Heart (tissue), 3 donors: Measurements from ENCODE around the genes KRTAP6-1, KRTAP21-1 and KRTAP8-1.

DNA sequence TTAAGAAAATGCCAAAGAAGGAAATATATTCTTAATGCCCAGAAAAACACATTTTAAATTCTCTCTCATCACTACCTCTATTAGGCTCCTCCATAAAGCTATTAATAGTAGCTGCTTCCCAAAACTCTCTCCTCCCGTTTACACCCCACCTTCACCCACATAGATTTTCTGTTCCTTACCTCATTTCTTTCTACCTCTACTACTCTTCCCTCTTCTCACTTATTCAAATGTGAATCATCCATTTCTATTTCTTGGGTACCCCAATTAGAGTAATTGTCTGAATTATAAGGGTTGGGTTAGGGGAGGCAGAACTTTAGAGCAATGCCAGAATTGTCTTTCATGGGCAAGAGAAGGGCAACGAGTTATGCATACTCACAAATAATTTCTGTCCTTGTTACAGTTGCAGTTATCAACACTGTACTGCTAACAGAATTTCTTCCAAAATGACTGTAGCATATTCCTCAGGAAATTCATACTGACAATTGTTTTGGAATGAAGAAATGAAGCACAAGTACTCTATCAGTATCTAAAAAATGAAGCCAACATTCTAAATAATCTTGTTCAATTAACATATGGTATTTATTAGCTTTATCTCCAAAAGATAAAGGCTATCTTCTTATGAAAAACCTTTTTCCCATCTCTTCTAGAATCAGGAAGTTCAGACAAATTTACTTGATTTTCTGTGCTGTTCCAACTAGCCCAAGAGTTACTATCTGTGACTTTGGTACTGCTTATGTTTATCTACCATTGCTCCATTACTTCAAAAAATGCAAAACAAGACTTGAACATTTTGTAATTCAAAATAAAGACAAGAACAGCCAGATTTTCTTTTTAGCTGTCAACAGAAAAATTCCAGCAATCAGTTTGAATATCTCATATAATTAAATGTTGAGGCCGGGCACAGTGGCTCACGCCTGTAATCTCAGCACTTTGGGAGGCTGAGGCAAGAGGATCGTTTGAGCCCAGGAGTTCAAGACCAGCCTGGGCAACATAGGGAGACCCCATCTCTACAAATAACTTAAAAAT lies 81.3 kb downstream of the N6AMT1 start:
- RAMPAGE, long total RNA, 2 experiments, result no peak in any of the 2 experiments

- RAMPAGE, long total RNA, 2 experiments, result no peak in any of the 2 experiments
These were observed 19.3 kb downstream of the N6AMT1 start for GRCh38 chr21:28865809-28866284.

DNA sequence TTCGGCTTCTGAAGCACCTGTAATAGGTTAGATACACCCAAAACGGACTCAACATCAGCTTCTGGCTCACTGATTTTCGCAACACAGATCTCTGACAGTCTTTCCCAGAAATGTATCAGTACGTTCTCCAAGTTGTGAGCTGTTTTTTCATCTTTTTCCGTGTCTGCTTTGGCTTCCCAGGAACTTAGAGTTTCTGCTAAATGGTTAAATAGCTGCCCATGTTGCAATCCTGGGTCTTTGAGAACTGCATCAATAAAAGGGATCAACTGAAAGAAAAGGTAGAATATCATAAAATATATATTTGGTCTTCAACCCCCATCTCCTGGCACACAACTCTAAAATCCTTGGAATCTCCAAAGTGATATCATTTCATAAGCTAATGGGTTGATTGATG lies 25.8 kb downstream of the LTN1 start:
- RAMPAGE, long total RNA, 2 experiments, result no peak in any of the 2 experiments

DNA sequence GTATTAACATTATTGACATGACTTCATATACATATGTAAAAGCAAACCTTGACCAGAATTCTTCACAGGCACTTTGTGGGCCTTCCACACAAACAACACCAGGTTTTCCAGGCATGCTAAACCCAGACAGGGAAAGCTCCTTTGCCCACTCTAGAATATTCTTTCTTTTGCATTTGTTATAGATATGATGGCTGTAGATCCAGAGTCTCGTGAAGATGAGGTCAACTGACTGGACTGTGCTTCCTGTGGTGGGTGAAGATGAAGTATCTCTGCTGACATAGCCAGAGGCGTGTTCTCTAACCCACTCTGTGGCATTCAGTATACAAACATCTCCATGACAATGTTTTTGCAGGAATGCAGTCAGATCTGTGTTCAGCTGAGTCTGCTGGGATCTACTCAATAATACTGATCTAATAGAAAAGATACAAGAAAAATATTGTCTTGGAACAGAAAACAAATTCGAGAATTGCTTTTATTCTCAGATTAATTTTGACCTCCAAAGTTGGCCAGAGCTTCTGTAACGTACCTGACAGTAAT lies 11.4 kb downstream of the RWDD2B start:
- RAMPAGE, long total RNA, 2 experiments, result no peak in any of the 2 experiments

DNA sequence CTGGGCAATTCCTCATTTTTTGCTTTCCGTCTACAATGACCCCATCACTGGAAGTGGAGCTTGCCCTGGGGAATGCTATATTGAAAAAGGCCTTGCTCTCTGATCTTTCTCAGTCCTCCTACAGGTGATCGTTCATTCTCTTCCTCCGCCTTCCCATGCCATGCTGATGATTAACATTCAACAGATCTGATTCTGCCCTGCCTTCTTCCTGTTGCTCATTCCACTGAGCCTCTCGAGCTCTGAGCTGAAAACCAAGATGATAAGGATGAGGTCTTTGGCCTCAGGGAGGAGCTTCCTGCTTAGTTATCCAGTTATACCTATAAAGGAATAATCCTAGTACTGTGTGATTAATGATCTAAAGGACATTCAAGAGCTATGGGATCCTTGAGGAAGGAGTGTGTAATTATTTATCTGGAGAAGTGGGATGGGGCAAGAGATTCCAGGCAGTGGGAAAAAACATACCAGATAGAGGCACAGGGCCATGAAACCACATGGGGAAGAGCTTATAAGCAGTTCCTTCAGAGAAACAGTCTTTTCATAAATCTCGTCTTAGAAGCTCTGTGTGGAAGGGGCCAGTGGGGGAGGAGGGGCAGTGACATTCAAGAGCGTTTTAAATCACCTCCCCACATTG lies 25.2 kb upstream of the MAP3K7CL start:
- RAMPAGE, long total RNA, 2 experiments, result no peak in any of the 2 experiments

DNA sequence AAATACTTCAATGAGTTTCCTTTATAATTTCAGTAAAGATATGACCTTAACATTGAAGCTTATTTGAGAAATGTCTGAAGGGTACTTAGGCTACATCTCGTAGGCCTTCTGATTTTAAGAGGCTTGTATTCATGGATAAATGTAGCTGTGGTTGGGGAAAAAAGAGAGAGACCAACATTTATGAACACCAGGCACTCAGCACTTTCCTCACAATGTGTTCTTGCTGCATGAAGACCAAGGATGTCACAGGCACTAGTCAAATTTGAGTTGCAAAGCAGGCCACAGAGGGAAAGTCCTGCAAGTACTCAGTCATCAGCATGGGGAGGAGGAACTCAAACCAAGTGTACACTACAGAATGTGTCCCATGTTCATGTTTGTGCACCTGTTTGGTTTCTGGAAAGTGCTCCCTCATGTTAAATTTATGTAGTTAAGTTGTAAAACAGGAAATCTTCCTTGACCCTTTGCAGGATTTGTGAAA lies 8.7 kb upstream of the MAP3K7CL start:
- RAMPAGE, long total RNA, 2 experiments, result no peak in any of the 2 experiments

GRCh38 chr21:29195747-29196733 lies 65.6 kb downstream of the MAP3K7CL start:
- RAMPAGE, long total RNA, 2 experiments, result no peak in any of the 2 experiments

- RAMPAGE, long total RNA, 2 experiments, result no peak in any of the 2 experiments
These were observed 78.2 kb downstream of the MAP3K7CL start for GRCh38 chr21:29208460-29209245.

- RAMPAGE, long total RNA, 2 experiments, result no peak in any of the 2 experiments
These were observed 5.3 kb upstream of the BACH1 start for GRCh38 chr21:29293320-29293963.

GRCh38 chr21:29295261-29295814 lies 3.4 kb upstream of the BACH1 start:
- RAMPAGE, long total RNA, 2 experiments, result no peak in any of the 2 experiments

DNA sequence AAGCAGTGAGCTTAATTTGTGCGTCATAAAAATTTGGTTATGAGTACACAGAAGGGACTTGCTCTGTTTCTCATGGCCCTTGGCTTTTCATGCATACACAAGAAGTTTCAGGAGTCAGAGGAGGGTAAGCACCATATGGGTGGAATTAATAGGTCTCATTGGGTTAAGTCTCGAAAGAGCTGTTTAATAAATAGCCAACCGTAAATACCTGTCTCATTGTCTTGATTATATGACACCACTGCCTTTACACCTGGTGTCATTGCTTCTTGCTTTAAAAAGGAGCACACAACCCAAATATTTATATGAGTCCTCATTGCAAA lies 1.9 kb downstream of the BACH1 start:
- RAMPAGE, long total RNA, 2 experiments, result no peak in any of the 2 experiments

- RAMPAGE, long total RNA, 2 experiments, result no peak in any of the 2 experiments
These were observed 43.6 kb downstream of the BACH1 start for GRCh38 chr21:29341951-29343119.

GRCh38 chr21:29484656-29484855 lies 185.8 kb downstream of the BACH1 start:
- RAMPAGE, long total RNA, 2 experiments, result no peak in any of the 2 experiments

DNA sequence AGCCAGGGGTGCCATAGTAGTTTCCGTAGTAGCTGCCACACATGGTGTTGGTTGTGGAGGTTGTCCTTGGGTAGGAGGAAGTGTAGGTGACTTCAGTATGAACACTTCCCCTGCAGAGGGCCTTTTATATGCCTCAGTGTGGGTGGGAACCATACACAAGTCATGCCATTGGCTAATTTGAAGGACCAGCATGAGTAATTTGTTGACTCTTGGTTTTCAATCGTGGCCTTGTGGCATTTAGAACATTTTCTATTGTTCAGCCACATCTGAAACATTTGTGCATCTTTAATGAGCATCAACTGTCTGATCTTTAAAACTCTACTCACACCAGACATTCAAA lies at the start of gene KRTAP6-1:
Gene KRTAP6-1 (minus strand): TSS at position 69 of the 340 bp plus-strand sequence.
- RAMPAGE, long total RNA, 2 experiments, result no peak in any of the 2 experiments

DNA sequence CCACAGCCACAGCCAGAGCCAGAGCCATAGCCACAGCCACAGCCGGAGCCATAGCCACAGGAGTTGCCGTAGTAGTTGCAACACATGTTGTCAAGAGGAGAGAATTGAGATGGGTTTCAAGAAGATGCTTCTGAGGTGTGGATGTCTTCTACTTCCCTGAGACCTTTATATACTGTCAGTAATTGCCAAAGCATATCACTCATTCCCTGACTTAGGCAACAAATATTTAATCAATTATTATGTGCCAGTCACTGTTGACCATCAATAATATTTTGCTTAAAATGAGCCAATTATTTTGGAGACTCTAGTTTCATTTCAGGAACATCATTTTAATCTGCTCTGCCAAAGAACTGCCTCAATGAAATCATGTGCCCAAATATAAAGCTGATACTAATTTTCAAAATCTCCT lies at the start of gene KRTAP21-1:
Gene KRTAP21-1 (minus strand): TSS at position 136 of the 409 bp plus-strand sequence.
- RAMPAGE, long total RNA, 2 experiments, result no peak in any of the 2 experiments

GRCh38 chr21:30813112-30813461 lies at the start of gene KRTAP8-1:
TSS of gene KRTAP8-1 (minus strand) at chr21:30813274.
- RAMPAGE, long total RNA, 2 experiments, result no peak in any of the 2 experiments

- RAMPAGE, long total RNA, 2 experiments, result no peak in any of the 2 experiments
These were observed 97.3 kb upstream of the KRTAP19-8 start for GRCh38 chr21:31135530-31136012.

GRCh38 chr21:31146810-31147230 lies 108.5 kb upstream of the KRTAP19-8 start:
- RAMPAGE, long total RNA, 2 experiments, result no peak in any of the 2 experiments

DNA sequence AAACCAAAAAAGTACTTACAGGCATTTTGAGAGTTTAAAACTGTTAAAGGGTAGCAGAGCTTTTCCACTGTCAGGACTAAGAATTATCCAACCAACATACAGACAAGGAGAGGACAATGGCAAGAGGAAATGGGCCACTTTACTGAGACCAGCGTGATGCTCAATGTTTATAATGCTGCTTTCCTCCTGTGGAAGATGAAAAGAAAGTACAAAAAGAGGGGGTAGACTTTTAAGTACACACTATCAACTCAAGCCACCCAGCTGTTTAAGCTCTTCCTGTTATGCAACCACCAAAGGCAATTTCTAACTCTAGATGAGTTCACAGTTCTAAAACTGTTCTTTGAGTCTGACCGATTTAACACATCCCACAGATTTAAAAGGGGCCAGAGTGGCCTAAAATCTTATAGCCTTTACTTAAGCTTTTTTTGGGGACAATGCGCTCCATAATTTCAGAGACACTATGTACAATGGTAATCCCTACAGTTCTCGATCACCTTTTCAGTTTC lies 120.9 kb upstream of the KRTAP19-8 start:
- RAMPAGE, long total RNA, 2 experiments, result no peak in any of the 2 experiments

- RAMPAGE, long total RNA, 2 experiments, result no peak in any of the 2 experiments
These were observed 92.1 kb downstream of the TIAM1 start for GRCh38 chr21:31251749-31252515.